Epithelial cell of prostate (primary cell): ENCODE results near the gene TTC21A.

- RRBS = no CpG with 5 or more reads among the region's 5 CpGs
Observed at GRCh38 chr3:37387512-37387900, 64.4 kb upstream of the ITGA9 start.

DNA sequence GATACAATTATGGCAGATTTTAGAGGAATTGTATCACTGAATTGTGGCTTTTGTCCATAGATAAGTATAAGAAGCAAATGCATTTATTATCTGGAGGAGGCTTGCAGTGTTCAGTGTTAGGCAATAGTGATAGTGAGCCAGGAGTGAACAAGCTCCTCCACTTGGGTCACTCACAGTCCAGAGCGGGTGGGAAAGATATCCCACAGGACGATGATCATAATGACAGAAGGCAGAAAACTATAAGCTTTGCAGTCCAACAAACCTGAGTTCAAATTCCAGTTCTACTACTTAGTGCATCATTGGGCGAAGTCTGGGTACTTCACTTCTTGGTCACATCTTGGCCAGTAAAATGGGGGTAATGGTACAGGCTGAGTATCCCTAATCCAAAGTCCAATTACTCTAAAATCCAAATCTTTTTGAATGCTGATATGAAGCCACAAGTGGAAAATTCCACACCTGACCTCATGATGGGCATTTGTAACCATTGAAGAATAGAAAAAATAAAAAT lies 63.9 kb upstream of the VILL start:
- RRBS = no CpG with 5 or more reads among the region's 3 CpGs

DNA sequence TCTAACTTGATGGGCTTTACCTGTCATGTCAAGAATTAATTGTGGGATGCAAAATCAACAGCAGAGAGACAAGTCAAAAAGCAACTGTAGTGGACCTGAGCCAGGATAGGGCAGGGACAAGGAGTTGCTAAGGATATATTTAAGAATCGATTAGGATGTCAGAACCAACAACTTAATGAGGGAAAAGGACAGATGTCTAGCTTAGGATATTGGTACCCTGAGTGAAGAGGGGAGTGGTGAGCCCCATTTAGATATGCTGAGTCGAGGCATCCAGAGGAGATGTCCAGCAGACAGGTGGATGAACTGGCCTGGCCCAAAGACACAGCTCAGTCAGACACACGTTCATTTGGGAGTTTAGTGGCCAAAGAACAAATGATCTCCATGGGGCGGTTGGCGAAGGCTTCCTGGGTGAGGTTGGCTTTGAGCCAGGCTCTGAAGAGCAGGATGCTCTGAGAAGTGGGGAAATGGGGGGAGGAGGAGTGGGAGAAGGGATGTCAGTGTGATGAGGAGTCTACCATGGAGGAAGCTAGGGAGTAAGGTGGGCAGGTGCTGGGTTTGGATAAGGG lies 47.6 kb upstream of the VILL start:
- RRBS = no CpG with 5 or more reads among the region's 5 CpGs

DNA sequence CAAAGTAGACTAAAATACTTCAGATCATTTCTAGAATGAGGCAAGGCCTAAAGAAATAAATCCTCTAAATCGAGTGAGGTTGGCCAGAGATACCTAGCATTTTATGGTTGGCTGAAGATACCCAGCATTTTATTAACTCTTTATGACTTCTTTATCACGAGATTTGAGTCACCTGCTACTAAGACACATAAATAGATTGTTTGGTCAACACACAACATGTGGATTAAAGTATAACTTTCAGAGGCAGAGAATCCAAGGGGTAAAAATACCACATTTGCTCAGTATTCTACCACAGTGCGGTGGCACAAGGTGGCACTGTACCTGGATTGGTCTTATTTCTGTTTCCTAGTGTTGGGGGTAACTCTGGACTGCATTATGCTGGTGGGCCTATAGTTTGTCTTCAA lies 27.0 kb upstream of the VILL start:
- RRBS = no CpG with 5 or more reads among the region's 3 CpGs

GRCh38 chr3:37980582-37981366 lies 9.8 kb upstream of the VILL start:
- RRBS = no CpG with 5 or more reads among the region's 14 CpGs

GRCh38 chr3:37986762-37987423 lies 3.7 kb upstream of the VILL start:
- RRBS = no CpG with 5 or more reads among the region's 8 CpGs

- RRBS = no CpG with 5 or more reads among the region's 6 CpGs
Observed at GRCh38 chr3:38038273-38039021, 561 bp upstream of the DLEC1 start.

DNA sequence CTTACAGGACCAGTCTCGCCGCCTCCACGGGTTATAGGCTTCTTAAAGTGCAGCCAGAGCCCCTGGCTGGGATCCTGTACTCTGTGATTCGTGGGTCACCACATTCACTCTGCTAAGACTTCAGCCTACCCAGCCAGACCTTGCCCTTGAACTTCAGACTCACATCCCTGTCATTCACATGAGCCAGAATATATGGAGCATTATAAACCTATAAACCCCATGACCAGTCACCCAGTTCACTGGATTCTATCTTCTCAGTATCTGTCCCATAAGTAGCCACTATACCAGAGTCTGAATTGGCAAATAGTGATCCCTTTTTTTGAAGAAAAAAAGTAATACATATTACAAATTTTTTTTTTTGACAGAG lies 1.5 kb downstream of the DLEC1 start:
- RRBS = no CpG with 5 or more reads among the region's 4 CpGs

DNA sequence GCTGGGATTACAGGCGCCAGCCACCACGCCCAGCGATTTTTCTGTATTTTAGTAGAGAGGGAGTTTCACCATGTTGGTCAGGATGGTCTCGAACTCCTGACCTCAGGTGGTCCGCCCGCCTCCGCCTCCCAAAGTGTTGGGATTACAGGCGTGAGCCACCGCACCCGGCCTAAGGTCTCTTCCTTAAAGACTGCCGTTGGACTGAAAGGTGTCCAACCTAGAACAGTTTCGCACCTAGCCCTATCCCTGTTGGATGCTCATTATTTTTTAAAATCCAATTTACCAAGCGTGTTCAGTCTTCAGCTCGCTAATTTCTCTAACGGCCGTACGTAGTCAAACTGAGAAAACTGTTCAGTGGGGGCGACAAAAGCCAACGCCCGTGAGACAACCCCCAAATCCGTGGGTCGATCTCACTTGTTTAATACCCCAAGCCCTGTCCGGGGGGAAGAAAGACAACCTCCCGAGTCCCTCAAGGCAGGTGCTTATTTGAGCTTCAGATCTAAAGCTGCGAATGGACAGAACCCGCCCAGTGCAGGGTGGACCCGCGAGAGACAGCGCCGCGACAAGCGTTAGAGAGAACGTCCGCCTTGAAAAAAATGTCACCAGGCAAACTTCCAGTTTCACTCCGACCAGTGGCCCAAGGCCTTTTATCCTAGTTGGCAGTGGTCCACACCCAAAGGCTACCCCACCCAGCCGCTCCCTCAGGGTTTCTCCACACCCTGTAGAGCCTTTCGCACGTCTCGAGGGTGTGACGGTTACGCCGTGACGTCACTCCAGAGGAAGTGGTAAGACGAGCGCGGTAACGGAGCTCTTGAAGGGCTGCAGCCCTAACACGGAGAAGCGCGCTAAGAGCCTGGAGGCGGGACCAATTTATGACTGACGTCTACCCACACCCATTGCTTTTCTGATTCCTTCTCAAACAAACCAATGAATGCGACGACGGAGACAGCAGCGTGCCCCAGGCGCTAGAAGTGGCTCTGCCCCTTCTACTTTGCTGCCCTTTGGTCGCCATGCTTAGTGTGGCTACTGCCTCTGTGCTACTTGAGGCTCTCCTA lies 734 bp upstream of the OXSR1 start:
- RRBS = no CpG with 5 or more reads among the region's 58 CpGs

GRCh38 chr3:38189541-38190112 lies 24.3 kb downstream of the OXSR1 start:
- RRBS = no CpG with 5 or more reads among the region's 1 CpG

DNA sequence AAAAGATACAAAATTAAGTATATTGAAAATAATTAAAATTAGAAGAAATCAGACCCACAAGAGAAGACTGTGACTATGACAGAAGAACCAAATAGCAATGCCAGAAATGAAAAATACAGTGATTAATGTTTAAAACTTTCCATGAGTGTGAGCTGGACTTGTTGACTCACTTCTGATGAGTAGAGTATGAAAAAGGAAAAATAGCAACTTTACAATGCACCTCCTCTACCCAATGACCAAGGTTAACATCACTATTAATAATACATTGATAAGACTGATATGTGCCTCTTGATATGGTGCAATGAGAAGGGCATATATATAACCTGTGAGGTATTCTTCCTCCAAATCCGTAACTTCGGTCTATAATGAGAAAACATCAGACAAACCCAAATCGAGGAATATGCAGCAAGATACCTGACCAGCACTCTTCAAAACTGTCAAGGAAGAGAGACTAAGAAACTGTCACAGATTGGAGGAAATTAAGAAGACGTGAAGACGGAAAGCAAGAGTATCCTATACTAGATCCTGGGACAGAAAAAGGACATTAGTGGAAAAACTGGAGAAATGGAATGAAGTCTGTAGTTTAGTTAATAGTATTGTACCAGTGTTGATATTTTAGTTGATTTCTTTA lies 39.2 kb upstream of the SLC22A13 start:
- RRBS = no CpG with 5 or more reads among the region's 5 CpGs

- RRBS = under 1% methylated on average over 5 of the region's 16 CpGs
Observed at GRCh38 chr3:38347129-38347397, 478 bp downstream of the XYLB start.

- RRBS = 2% methylated on average over 15 of the region's 53 CpGs
Observed at GRCh38 chr3:39107510-39108292, at the start of gene TTC21A. Gene TTC21A, plus strand, starts transcription at chr3:39107680.

DNA sequence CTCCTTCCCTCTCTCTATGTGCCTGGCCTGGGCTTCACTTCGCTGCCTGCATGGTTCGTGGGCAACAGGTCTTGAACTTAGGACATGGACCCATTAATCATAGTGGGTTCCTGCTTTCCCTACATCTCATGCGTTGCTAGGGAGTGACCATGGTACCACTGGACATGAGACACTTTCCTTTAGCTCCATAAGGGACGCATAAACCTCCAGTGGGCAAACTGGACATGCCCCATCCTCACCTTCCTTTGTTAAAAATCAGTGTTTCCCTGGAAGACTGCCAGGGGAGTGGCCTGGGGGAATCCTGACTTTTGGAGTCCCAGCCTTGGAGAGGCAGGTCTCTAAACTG lies 2.8 kb downstream of the XIRP1 start:
- RRBS = no CpG with 5 or more reads among the region's 4 CpGs

DNA sequence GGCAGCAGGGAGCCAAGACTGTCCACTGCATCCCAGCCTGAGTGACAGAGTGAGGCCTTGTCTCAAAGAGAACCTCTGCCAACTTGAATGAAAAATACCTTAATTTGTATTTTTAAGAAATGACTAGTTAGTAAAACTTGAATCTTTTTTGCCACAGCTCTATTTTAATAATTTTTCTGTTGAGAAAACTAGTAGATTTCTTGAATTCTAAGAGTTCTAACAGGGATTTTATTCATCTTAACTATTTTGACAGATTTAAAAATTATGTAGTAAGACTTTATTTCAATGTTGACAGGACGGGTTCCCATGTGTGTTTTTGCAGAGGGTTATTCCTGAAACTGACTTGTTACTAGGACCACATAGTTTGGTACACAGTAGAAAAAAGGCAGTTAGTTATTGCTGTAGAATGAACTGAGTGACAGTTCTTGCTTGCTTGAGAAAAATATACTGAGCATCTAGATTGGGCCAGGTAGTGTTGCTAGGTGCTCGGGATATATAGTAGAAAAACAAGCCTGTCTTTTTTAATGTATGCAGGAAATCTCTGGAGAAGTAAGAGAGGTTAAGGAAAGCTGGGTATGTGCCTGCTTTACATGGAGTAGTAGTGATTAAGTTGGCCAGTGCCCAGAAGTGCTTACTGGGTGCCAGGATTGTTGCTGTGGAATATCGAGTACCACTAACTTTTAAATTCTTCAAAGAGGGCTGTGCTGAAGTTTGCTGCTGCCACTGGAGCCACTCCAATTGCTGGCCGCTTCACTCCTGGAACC lies 3.7 kb downstream of the RPSA start:
- RRBS = no CpG with 5 or more reads among the region's 4 CpGs

DNA sequence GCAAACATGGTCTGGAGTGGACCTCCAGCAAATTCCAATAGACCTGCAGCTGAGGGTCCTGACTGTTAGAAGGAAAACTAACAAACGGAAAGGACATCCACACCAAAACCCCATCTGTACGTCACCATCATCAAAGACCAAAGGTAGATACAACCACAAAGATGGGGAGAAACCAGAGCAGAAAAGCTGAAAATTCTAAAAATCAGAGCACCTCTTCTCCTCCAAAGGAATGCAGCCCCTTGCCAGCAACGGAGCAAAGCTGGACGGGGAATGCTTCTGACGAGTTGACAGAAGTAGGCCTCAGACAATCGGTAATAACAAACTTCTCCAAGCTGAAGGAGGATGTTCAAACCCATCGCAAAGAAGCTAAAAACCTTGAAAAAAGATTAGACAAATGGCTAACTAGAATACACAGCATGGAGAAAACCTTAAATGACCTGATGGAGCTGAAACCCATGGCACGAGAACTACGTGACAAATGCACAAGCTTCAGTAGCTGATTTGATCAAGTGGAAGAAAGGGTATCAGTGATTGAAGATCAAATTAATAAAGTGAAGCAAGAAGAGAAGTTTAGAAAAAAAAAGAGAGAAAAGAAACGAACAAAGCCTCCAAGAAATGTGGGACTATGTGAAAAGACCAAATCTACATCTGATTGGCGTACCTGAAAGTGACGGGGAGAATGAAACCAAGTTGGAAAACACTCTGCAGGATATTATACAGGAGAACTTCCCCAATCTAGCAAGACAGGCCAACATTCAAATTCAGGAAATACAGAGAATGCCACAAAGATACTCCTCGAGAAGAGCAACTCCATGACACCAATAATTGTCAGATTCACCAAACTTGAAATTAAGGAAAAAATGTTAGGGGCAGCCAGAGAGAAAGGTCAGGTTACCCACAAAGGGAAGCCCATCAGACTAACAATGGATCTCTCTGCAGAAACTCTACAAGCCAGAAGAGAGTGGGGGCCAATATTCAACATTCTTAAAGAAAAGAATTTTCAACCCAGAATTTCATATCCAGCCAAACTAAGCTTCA lies 145.3 kb downstream of the MYRIP start:
- RRBS = no CpG with 5 or more reads among the region's 13 CpGs

DNA sequence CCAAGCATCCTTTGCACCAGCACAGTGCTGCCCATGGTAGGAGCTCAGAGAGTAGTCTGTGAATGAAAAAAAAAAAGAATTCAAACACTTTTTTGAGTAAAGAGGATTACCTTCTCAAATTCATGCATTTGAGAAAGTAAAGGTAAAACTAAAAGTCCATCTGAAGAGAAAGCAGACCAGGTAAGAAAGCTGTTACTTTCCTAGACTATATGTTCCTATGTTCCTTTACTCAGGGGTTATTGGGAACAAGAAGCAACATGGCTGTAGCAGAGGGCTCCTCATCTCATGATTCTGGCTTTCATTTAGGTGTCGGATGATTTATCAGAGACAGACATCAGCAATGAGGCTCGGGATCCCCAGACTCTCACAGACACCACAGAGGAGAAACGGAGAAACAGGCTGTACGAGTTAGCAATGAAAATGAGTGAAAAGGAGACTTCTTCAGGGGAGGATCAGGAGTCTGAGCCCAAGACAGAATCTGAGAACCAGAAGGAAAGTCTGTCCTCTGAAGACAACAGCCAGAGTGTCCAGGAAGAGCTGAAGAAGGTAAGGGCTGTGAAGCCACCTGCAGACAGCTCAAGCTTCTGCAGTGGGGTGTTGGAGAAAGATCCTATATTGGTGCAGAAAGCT lies 99.8 kb upstream of the EIF1B start:
- RRBS = no CpG with 5 or more reads among the region's 4 CpGs

DNA sequence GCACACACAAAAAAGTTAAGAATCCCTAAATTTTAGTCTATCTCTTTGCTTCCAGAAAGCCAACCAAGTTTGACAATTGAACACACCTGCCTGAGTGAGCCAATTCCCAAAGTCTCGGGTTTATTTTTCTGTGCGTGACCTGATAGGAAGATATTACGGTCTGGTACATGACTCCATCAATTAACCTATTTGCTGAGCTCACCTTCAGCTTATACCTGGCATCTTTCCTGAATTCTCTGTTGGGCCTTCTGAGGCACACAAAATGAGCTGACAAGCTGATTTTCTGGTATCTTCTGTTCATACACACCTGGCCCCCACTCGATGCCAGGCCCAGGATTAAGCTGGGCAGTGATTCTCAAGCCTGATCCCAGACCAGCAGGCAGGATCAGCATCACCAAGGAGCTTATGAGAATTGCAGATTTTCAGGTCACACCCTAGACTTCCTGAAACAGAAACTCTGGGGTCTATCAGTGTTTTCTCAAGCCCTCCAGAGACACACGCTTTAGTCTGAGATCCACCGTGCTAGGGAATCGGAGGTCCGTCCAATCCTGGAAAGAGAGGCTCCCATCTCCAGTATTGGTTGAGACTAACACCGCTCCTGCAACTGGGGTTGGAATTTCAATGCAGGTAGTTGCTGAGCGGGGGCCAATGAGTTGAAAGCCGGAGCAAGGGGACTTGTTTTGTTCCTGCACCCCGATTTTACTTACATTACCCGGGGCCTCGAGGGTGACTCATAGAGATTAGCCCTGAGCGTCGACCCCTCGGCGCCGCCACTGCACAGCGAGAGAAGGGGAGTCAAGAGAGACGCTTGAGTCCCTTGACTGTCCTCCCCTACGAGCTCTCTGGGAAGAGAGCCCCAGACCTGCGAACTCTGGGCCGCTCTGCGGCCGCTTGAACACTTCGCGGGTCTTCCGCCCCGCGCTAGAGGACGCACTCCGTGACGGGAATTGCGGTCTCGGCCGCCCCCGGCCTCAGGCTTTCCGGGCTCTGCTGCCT lies 593 bp upstream of the EIF1B start:
- RRBS = no CpG with 5 or more reads among the region's 39 CpGs

DNA sequence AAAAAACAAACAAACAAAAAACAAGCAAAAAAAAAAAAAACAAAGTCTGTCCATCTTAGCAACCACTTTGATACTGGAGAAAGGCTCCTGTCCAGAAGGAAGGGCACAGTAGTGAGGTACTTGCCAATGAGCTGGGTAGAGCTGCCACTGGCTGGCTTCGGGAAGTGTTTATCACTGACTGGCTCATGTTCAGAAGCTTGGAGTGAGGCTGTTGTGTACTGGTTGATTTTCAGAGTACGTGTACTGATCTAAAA lies 1.1 kb upstream of the ZNF621 start:
- RRBS = no CpG with 5 or more reads among the region's 2 CpGs

DNA sequence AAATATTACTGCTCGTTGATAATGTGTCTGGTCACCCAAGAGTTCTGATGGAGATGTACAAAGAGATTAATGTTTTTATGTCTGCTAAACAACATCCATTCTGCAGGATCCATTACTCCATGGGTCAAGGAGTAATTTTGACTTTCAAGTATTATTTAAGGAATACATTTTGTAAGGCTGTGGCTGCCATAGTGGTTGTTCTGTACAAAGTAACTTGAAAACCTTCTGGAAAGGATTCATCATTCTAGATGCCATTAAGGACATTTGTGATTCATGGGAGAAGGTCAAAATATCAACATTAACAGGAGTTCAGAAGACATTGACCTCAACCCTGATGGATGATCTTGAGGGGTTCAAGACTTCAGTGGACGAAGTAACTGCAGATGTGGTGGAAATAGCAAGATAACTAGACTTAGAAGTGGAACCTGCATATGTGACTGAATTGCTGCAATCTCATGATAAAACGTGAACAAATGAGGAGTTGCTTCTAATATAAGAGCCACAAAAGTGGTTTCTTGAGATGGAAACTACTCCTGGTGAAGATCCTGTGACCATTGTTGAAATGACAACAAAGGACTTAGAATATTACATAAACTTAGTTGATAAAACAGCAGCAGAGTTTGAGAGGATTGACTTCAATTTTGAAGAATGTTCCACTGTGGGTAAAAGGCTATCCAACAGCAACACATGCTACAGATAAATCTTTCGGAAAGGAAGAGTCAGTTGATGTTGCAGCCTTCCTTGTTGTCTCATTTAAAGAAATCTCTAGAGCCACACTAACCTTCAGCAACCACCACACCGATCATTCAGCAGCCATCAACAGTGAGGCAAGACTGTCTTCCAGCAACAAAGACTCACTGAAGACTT lies 14.0 kb downstream of the ZNF621 start:
- RRBS = no CpG with 5 or more reads among the region's 5 CpGs